Smooth muscle cell (in vitro differentiated cells): ENCODE results near the genes MIER1 and RPE65.

- RAMPAGE, long total RNA: no peak
Measured at GRCh38 chr1:66271243-66271788, 262.6 kb upstream of the SGIP1 start.

- RAMPAGE, long total RNA: no peak
Measured at GRCh38 chr1:66271825-66272575, 262.0 kb upstream of the SGIP1 start.

GRCh38 chr1:66300902-66301717 lies 232.8 kb upstream of the SGIP1 start:
- RAMPAGE, long total RNA: no peak

DNA sequence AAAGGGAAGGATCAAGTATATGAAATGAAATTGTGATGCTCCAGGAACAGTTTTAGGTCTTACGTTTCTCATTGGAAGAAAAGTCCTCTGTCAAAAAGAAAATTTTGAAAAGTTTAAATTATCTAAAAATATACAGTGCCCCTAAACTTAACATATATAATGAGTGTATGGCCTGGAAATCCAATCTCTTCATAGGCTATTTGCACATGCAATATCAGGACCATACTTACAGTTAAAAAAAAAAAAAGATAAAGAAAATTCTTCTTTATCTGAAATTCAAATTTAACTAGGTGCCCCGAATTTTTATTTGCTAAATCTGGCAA lies 185.6 kb upstream of the SGIP1 start:
- RAMPAGE, long total RNA: no peak

GRCh38 chr1:66395669-66395967 lies 138.3 kb upstream of the SGIP1 start:
- RAMPAGE, long total RNA: no peak

DNA sequence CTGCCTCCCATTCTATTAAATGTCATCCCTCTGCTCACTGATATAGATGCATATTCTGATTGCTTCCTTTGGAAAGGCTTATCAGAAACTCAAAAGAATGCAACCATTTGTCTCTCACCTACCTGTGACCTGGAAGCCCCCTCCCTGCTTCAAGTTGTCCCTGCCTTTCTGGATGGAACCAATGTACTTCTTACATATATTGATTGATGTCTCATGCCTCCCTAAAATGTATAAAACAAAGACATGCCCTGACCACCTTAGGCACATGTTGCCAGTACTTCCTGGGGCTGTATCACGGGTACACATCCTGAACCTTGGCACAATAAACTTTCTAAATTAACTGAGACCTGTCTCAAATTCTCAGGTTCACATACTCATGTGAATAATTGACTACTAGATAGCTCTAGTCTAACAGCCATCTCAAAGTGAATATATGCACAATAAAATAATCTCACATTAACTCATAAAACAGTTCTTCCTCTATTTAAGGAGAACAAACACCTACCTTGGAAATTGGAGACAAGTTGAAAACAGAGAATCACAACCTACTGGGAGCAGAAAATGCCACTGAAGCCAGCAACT lies 5.7 kb downstream of the DNAI4 start:
- RAMPAGE, long total RNA: no peak

- RAMPAGE, long total RNA: start-site peak on the minus strand at chr1:66924759-66924856, 19 and 20 reads in 2 replicates; start-site peak on the plus strand at chr1:66925462-66925525, 100 and 104 reads in 2 replicates
Measured at GRCh38 chr1:66924722-66925641, at the start of gene MIER1. MIER1 (plus strand) TSS chr1:66924990.

- RAMPAGE, long total RNA: no peak
Measured at GRCh38 chr1:67429472-67429947, 692 bp downstream of the SERBP1 start.

DNA sequence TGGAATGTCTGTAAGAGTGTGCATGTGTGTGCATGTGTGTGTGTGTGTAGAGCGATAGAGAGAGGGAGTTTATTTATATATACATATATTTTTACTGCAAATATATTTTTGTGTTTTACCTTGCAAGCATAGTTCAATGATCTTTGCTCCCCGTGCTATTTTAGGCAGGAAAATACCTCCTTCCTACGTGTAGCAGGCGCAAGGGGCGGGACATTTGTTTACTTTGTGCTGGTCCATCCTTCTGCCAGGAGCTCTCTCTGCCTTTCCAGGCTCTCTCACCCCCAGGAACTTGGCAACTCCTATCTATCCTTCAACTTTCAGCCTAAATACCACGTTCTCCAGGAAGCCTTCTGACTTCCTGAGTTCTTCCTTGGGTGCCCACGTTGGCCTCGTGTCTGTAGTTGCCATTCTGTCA lies 125.8 kb upstream of the SERBP1 start:
- RAMPAGE, long total RNA: no peak

DNA sequence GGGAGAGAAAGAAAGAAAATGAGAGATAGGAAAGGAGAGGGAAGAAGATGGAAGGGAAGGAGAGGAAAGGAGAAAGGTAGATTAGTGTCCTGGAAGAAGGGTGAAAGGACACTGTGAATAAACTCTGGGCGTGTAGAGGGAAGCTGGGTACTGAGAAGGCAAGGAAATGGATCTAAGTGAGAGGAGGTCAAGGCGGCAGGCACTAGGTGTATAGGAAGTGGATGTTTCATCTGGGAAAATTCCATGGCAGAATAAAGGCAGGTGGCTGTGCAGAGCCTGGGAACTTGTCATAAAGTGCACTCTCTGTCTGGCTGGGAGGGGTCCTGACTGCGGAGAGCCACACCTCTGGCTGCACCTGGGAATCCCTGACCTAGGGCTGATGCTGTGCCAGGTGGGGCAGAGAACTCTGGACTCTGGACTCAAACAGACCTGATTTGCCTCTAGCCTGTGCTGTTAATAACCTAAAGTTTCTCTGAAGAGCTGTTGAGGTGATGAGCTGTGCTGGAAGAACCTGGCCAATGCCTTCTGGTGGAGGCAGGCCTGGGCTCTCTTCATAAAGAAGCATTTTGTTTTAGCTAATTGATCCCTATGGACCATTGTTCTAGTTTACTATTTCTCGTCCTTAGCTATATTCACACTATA lies 53.3 kb upstream of the GADD45A start:
- RAMPAGE, long total RNA: no peak

DNA sequence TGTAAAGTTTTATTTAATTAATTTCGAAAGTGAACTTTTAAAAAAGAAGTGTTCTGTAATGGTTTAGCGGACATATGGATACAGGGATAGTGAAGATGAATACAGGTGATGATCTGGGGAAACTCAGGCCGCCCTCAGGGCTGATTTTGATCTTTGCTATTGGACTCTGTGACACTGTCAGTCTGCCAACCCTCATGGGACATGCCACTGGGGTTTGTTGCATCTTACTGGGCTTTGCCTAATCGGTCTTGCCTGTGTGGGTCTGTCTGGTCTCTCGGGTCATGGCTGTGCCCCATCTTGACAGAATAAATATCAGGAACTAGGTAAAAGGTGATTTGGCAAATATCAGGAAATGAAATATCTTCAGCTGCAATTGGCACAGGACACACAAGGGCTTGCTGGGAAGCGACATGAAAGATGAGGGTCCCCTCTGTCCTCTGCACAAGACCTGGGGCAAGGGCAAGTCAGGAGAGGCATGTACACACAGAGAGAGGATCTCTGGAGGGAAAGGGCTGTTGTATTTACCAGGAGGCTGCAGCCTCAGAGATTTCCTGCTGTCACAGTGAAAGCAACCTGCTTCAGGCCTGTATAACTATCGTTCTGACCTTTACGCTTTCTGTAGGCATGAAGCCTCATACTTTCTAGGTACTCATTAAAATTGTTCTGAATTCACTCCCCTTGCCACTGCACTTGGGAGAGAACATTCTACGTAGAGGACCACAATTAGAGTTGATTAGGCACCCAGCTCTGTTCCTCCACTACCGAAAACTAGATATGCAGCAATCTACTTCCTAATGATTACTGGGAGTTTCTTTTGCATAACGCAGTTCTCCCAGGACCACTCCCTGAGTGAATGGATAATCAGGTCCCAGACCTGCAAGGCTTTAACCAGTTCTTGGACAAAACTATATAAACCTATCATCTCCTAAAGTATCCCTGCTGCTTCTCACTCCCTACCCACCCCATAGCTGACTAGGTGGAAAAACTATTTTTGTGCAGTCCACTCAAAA lies 51.9 kb upstream of the GADD45A start:
- RAMPAGE, long total RNA: no peak

- RAMPAGE, long total RNA: no peak
Measured at GRCh38 chr1:67687595-67688698, 2.9 kb downstream of the GADD45A start.

GRCh38 chr1:67750137-67750668 lies 65.2 kb downstream of the GADD45A start:
- RAMPAGE, long total RNA: no peak

- RAMPAGE, long total RNA: no peak
Measured at GRCh38 chr1:67832681-67832995, 629 bp downstream of the GNG12 start.

- RAMPAGE, long total RNA: no peak
Measured at GRCh38 chr1:68449648-68450147, at the start of gene RPE65. RPE65 (minus strand) TSS chr1:68449954.

- RAMPAGE, long total RNA: no peak
Measured at GRCh38 chr1:69919221-69919652, 286.1 kb downstream of the LRRC40 start.

- RAMPAGE, long total RNA: no peak
Measured at GRCh38 chr1:70253610-70254256, 32.6 kb downstream of the SRSF11 start.

DNA sequence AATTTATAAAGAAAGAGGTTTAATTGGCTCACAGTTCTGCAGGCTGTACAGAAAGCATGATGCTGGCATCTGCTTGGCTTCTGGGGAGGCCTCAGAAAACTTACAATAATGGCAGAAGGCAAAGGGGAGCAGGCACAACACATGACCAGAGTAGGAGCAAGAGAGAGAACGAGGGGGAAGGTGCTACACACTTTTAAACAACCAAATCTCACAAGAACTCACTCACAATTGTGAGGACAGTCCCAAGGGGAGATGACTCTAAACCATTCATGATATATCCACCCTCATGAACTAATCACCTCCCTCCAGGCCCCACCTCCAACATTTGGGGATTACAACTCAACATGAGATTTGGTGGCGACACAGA lies 14.5 kb downstream of the CTH start:
- RAMPAGE, long total RNA: no peak

GRCh38 chr1:70440723-70441723 lies 30.0 kb downstream of the CTH start:
- RAMPAGE, long total RNA: no peak

DNA sequence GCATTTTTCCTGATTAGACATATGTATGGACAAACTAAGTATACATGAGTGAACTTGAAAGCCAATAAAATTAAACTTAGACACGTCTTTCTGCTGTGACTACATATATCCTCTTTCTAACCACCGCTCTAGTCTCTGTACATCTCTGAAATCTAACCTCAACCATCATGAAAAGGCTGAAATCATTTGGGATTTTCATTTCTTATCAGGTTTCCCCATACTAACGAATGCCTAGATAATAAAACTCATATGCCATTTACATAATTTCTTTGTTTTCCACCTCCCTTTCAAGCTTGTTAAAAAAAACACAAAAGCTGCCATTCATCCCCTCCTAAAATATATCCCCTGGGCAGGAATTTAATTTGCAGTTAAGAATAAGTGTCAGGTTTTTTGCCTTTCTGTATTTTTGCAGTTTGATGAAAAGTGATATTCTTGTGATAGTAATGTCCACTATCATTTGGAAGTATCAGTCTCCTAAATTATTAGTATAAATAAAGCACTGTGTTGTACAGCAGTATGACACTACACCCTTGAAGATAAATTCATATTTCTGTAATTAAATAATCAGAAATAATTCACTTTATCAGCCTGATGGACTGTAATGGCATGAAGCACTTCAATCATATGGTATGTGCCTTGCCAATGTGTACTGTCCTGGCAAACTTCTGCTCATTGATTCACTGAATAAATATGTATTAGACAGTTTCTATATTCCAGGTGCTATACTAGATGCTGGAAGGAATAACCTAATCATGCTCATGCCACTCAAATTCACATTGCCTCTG lies 37.7 kb downstream of the PTGER3 start:
- RAMPAGE, long total RNA: no peak